ENCODE measurements around a stretch of chr16.

GRCh38 chr16:48361541-48362398 is 23.4 kb downstream of the SIAH1 start:
- PRO-cap, 2 experiments = no peak in any of the 2 experiments

DNA sequence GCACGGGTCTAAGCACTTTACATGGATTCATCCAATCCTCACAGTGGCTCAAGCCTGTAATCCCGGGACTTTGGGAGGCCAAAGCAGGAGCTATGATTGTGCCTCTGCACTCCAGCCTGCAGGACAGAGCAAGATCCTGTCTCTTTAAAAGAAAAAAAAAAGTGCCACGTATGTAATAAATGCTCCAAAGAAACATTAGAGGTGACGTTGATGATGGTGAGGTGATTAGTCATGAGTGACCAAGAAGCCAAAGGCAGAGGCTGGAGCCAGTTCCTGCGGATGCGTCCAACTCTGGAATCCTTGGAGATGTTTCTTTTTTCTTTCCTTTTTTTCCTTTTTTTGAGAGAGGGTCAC is 59.3 kb upstream of the SIAH1 start:
- PRO-cap, 2 experiments = peak in 1 of 2 experiments; most common plus-strand start position 256 of the sequence (in 1)

DNA sequence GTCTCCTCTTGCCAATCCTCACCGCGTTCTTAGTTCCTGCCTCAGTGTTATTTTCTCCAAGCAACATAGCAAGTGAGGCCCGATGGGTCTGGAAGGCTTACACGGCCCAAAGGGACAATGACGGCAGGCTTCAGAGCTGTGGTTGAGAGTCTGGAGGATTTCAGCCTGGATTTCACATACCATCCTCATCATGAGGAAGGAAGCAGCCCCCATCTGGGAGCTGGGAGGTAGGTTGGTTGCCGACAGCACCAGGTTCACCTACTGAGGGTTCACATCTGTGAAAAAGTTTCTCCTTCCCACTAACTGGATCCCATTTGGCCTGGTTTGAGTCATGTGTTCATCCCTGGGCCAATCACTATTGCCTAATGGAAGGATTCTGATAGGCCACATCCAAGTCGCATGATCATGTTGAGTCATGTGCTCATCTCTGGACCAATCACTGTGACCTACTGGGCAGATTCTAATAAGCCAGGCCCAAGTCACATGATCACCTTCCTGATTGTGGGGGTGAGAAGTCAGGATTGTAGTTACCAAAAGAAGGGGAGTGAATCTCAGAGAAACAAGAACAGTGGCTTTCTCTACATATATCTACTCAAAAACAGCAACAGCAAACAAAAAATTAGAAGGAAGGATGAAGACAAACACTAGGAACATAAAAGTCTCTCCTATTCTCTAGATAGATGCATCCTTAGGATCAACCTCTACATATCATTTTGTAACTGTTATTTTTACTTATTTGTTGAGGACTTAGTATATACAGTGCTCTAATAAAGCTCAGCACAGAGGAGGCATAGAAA is 108.0 kb downstream of the N4BP1 start:
- PRO-cap, 2 experiments = no peak in any of the 2 experiments

- PRO-cap, 2 experiments = no peak in any of the 2 experiments
Measured at GRCh38 chr16:48576706-48577295, 33.2 kb downstream of the N4BP1 start.

GRCh38 chr16:48587151-48587443 is 22.9 kb downstream of the N4BP1 start:
- PRO-cap, 2 experiments = no peak in any of the 2 experiments

DNA sequence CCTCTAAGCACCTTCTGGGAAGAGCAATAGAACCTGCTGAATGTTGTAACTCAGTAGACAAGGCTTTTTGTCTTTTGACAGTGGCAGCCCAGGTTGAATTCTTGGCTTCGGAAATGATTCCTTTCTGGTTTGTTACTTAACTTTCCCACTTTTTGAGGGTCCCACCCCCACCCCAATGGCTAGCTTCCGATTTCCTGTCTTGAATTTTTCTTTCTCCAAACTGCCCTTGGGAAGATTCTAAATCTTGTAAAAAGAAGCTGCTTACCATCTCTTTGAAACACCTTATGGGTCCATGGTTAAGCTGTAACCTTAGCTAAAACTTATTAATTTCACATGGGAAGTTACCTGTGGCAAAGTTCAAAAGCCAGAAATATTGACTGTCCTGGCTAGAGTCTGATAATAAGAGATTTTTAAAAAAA is 18.8 kb downstream of the N4BP1 start:
- PRO-cap, 2 experiments = no peak in any of the 2 experiments

- PRO-cap, 2 experiments = no peak in any of the 2 experiments
Measured at GRCh38 chr16:48603217-48603570, 6.8 kb downstream of the N4BP1 start.

- PRO-cap, 2 experiments = no peak in any of the 2 experiments
Measured at GRCh38 chr16:49652071-49652970, 203.6 kb downstream of the ZNF423 start.

- PRO-cap, 2 experiments = no peak in any of the 2 experiments
Measured at GRCh38 chr16:49696838-49697278, 159.1 kb downstream of the ZNF423 start.

DNA sequence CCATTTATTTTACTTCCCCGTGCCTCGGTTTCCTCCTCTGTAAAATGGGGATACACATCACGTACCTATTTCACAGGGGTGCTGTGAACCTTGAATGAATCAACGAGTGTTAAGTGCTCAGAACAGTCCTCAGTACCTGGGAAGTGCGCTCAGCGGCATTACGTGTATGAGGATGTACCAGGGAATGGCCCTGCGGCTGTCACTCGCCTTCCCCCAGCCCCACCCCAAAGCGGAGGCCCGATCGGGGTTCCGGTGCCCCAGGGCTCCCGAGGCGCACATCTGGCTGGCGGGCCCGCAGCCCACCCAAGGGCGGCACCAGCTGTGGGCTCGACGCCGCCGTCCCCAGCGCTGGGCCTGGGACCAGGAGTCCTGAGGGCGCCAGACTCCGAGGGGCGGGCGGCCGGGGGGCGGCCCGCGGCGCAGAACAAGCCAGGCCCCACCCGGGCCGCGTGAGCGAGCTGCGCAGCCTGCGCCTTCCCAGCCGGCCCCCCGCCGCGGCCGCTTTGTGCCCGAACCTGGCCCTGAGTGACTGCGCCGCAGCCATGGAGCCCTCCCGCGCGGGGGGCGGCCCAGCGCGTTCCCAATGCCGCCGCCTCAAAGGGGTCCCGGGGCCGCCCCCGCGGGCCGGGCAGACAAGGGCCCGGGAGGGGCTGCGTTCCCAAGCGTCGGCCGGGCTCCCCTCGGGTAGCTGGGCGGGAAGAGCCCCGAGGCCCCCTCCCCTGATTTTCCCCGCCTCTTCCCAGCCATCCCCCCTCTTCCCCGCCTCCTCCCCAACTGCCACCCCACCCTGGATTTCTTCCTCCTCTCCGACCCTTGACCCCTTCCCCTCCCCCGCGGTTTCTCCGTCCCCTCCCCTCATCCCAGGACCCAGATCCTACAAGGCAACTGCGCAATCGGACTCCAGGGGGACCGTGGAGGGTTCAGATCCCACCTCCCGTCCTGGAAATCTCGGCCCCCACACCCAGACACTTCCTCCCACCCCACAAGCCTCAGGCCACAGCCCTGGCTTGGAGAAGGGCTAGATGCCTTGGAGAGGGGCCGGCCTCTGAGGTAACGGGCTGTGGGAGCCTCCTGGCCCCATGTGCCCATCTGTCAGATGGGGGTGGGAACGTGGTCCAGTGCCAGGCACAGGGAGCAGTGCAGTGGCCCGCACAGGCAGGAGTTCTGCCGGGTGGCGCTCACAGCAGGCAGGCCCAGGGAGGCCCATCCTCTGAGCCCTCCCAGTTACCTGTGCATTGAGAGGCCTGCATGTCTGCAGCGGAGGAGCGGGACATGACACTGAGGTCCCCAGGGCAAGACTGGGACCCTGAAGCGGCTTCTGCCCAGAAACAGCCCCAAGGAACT is 17.1 kb downstream of the ZNF423 start:
- PRO-cap, 2 experiments = no peak in any of the 2 experiments

- PRO-cap, 2 experiments = peak in 1 of 2 experiments; most common plus-strand start chr16:49858538 (in 1); most common minus-strand start chr16:49858440 (in 1)
Measured at GRCh38 chr16:49858219-49859071, 2.5 kb upstream of the ZNF423 start.

DNA sequence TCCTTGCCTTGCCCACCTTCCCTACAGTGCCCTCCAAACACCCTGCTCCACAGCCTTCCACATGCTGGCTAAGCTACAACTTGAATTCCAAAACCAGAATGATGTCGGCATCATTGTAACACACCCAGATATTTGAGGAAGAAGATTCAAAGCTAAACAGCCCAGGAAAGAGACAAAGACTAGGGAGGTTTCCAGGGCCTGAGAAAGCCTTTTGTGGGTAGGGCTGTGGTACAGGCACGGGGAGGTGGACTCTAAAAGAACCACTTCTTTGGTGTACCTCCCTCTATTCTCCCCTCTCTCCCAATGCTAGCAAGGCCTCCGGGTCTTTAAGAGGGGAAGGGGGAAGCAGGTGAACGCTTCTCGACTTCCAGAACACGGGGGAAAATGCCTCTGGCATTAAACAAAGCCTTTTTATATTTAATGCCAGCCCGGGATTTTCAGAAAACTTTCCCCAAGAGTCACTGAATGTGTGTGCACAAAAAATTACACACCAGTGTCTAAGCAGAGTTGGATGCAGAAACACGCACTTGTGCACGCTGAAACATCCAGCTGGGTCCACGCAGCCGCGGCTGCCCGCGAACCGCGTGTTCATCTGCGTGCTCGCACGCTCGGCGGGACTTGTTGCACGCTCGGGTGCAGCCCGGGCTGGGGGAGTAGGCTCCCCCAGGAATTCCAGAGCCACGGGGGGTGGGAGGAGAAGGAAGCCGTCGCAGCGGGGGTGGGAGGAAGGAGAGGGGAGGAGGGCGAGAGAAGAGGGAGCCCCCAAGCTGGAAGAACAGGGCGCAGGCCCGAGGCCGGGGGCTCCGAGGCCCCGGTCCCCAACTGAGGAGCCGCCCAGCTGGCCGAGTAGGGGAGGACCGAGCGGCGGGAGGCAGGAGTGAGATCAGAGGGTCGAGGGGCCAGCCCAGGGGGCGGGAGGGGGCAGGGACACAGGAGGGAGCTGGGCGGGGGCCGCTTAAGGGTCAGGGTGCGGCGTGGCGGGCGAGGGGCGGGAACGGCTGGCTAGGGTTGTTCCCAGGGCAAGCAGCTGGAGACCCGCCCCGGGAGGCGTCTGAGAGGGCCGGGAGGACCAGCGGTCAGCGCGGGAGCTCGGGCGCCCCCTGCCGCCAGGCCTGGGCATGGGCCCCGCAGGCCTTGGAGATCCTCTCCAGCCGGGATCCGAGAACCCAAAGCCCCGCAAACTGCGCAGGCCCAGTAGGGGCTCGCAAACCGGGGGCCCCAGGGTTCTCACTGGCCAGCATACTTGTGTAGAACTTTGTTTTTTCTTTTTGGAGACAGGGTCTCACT is 20.3 kb upstream of the ZNF423 start:
- PRO-cap, 2 experiments = no peak in any of the 2 experiments

- PRO-cap, 2 experiments = peak in 1 of 2 experiments; most common plus-strand start chr16:50039451 (in 1); most common minus-strand start chr16:50039223 (in 1)
Measured at GRCh38 chr16:50039145-50039705, 14.2 kb downstream of the CNEP1R1 start.

- PRO-cap, 2 experiments = no peak in any of the 2 experiments
Measured at GRCh38 chr16:50078549-50079026, 12.8 kb downstream of the HEATR3 start.

DNA sequence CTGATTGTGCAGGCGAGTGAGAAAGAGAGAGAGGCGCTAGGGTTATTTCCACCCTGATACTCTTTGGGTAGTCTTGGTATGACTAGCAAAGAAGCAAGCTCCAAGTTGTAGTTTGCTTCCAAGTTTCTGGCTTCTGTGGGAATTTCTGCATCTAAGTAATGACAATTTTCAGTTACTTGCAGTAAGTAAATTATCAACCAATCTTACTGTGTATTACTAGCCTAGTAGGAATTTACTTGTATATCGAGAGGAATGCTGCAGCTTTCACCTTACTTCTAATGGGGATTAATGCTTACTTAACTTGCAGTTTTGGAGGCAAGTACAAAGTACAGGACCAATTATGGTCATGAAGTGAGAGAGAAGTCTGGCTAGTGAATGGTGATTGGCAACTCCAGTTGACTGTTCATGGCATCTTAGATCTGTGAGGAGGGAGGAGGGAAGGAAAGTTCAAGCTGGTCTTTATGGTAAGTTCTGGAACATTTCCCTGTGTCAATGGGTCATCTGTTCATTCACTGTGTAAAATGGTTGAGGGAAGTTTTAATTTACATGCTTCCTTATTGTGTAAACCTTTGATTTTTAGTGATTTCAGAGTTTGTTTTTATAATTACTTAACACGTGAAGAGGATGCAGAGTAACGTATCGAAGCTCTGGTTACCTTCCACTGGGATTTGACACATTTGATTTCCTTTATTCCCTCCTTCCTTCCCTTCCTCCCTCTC is 32.1 kb downstream of the TENT4B start:
- PRO-cap, 2 experiments = no peak in any of the 2 experiments

DNA sequence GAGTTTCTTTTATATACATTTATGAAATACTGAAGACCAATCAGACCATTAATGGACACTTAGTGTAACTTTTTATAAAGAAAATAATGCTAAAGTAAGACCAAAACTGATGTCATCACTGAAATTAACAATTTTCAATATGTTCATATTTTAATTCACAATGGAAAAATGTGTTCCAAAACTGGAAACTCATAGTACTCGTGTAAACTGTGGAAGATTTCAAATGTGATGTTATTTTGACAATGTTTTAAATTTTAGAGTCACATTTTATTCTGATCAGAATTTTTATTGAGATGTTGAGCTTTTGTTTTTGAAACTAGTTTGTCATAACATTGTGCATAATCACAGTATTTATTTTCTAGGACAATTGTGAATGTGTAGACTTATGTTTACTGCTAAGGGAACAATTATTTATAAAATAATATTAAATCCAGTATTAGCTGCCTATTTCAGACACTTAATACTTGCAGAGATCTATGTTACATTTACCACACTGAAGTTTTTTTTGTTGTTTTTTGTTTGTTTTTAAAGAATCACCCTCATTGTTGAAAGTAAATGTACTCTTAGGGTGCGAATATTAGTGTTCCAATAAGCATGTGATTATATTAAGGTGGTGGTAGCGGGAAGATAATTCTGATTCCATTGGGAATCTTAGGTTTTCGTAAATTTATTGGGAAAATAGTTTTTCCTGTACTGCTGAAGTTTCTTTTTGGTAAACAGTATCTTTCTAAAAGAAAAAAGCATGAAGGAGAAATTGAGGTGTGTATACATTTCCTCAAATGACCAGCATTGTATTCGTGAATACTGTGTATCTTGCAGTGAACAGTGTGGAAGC is 35.2 kb upstream of the ADCY7 start:
- PRO-cap, 2 experiments = no peak in any of the 2 experiments

- PRO-cap, 2 experiments = no peak in any of the 2 experiments
Measured at GRCh38 chr16:50275511-50275931, 9.2 kb downstream of the ADCY7 start.

- PRO-cap, 2 experiments = no peak in any of the 2 experiments
Measured at GRCh38 chr16:50306681-50307500, 40.5 kb downstream of the ADCY7 start.

DNA sequence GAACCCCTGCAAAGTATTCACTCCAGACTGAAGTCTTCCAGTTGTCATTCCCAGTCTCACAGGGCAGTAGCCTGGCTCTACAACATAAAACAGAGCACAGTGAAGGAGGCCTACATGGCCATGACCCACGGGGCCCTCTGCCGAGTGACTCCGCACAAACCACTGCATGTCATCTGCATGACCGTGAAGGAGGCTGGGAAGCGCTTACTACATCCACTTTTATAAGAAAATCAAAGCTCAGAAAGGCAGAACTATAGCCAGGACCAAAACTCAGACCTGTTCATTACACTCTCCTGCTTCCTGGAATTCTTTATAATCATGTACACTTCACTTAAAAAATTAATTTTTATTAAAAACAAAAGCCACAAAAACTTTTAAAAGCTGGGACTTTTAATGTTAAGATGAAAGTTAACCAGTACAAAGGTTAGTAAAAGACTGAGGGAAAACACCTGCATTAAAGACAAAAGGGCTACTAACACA is 42.4 kb downstream of the BRD7 start:
- PRO-cap, 2 experiments = no peak in any of the 2 experiments

DNA sequence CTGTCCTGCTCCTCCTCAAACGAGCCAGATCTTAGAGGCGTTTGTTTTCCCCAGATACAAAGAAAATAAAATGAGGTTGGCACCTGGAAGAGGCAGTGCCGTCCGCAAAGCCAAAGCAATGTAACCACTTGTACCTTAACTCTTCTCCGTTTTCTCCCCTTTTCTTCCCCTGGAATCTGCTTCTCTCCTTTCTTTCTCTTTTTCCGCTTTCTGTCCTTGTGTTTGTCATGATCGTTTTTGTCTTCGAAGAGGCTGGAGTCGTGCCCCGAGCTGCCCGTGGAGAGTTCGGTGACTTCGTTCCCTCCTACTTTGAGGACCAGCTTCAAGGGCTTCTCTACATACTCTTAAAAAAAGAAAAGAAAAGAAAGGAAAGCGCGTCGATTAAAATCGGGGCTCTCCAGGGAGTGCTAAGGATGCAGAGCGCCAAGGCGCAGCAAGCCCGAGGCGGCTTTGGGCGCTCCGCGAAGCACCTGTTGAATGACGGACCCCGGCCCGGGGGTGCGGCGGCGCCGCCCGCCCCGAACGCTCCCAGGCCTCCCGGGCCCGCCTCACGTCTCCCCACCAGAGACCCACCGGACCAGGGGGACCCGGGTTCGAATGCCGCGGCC is 728 bp downstream of the BRD7 start:
- PRO-cap, 2 experiments = no peak in any of the 2 experiments

Measured in psoas muscle (tissue), 2 donors.